Caco-2 (cell line): ENCODE results near the gene GPR37.

DNA sequence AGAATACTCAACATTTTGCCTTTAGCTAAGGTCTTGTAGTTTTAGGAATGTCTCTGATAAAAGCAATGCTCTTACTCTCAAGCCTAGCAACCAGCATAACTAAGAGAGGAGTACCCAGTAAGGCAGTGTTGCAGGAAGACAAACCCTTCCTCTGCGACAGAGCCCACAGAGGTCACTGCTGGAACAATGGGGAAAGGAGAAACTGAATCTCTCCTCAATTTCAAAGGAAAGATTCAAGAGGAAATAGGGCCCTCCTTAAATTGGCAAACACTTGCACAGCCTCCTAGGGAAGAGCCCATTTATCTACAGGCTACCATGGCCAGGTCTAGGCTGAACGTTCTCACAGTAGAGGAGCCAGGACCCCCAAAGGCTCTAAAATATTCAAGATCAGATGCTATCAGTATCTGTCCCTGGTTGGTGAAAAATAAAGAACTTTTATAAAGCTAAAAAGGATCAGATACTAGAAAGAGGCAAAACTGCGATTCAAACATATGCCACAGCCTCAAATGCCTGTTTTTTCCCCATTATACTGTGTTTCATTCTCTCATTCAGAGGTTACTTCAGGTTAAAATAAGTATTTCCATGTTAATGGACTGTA, 38.0 kb downstream of the CADPS2 start:
- PRO-cap = no peak
- RRBS = no CpG with 5 or more reads among the region's 3 CpGs

GRCh38 chr7:122856285-122857159, 29.7 kb downstream of the CADPS2 start:
- PRO-cap = no peak

- PRO-cap = no peak
- RRBS = no CpG with 5 or more reads among the region's 4 CpGs
Observed at GRCh38 chr7:122884197-122884509, 2.1 kb downstream of the CADPS2 start.

- PRO-cap = unidirectional peak, minus-strand start at chr7:122913738
- RRBS = no CpG with 5 or more reads among the region's 16 CpGs
Observed at GRCh38 chr7:122913617-122914114, 27.4 kb upstream of the CADPS2 start.

- PRO-cap = no peak
- RRBS = no CpG with 5 or more reads among the region's 7 CpGs
Observed at GRCh38 chr7:123537951-123538928, 3.8 kb upstream of the IQUB start.

DNA sequence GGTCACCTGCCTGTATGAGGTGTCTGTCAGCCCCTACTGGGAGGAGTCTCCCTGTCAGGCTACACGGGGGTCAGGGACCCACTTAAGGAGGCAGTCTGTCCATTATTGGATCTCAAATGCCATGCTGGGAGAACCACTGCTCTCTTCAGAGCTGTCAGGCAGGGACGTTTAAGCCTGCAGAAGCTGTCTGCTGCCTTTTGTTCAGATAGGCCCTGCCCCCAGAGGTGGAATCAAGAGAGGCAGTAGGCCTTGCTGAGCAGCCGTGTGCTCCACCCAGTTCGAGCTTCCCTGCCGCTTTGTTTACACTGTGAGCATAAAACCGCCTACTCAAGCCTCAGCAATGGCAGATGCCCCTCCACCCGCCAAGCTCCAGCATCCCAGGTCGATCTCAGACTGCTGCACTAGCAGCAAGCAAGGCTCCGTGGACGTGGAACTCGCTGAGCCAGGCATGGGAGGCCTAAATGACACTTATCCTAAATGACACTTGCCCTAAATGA, 6.9 kb upstream of the ASB15 start:
- PRO-cap = no peak
- RRBS = no CpG with 5 or more reads among the region's 11 CpGs

- PRO-cap = no peak
- RRBS = no CpG with 5 or more reads among the region's 2 CpGs
Observed at GRCh38 chr7:123754456-123754793, 5.6 kb upstream of the WASL start.

DNA sequence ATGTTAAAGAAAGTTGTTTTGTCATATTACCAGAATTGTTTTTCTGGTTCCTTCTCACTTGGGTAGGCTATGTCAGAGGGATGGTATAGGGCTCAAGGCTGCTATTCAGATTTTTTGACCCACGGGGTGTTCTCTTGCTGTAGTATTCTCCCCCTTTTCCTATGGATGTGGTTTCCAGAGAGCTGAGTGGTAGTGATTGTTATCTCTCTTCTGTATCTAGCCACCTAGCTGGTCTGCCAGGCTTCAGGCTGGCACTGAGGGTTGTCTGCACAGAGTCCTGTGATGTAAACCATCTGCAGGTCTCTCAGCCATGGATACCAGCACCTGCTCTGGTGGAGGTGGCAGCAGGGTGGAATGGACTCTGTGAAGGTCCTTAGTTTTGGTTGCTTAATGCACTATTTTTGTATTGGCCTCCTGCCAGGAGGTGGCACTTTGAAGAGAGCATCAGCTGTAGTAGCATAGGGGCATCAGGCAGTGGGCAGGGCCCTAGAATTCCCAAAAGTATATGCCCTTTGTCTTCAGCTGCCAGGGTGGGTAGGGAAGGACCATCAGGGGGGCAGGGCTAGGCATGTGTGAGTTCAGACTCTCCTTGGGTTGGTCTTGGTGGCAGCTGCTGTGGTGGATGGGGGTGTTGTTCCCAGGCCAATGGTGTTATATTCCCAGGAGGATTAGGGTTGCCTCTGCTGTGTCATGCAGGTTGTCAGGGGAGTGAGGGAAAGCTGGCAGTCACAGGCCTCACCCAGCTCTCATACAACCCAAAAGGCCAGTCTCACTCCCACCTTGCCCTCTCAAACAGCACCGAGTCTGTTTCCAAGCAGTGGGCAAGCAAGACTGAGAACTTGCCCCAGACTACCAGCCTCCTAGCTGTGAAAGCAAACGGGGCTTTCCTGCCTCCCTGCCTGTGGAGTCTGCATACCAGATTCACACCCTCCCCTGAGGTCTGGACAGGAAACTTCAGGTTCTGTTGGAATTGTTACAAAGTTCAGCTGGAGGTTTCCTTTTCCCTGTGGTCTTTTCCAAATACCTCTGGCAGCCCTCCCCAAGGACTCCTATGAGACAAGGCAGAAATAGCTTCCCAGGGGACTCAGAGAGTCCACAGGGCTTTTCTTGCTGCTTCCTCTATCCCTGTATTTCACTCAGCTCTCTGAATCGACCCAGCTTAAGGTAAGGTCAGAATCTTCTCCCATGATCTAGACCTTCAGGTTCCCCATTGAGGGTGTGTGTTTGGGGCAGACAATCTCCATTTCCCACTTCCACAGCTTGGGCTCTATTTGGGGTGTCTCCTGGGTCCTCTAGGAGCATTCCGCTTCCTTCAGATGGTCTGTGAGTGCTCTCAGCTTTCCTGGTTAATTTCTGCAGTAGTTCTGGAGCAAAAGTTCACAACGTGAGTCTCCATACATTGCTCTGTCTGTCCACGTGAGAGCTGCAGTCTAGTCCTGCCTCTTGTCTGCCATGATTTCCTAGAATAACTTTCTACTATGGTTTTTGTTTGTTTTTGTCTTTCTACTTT, 1.3 kb downstream of the HYAL4 start:
- PRO-cap = no peak
- RRBS = no CpG with 5 or more reads among the region's 7 CpGs

DNA sequence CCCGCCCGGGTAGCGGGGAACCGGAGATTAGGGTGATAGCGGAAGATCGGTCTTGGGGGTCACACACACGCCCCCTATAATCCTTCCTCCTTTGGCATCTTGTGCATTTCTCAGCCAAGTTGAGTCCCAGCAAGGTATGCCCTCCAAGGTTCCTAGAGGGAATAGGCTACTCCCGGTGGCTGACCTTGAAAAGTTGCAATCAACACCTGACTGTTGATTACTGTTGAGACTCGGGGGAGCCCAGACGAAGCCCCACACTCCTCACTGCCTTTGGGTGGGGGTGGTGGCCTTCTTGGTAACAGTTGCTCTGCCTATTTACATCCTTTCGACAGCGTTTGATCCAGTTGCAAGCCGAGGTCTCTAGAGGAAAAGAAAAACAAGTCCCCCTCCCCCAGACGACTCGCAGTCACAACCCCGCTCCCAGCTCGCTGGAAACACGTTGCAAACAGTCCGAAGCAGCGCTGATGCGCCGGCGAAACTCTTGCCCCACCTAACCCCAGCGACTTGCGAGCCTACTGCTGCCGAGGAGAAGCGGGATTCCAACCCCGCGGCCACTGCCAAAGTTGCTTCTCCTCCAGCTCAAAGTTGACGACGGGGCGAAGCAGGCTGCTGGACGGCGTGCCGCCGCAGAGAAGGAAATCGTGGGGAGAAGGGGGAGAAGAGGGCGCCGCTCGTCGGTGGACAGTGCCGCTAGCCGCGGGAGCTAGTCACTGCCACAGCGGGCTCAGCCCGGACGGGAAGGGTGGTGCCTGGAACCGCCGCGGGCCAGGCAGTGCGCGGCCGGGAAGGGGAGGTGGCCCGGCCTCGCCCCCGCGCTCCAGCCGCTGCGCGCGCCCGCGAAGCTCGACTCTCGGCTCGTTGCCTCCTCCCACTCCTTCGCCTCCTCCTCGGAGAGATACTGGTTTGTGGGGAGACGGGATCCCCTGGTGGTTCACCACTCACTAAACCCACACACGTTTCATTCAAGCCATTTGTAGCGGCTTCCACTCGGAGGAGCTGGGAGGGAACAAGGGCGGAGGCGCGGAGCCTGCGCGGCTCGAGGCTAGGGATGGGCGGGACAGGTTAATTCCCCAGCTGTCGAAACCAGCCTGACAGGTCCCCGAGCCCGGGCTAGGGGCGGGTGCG, at the start of gene GPR37:
Gene GPR37 (minus strand): TSS at position 712 of the 1,125 bp plus-strand sequence.
- PRO-cap = bidirectional peak, plus-strand start outside the sequence, minus-strand start at position 1,064 of the sequence
- RRBS = 5% methylated on average over 10 of the region's 84 CpGs

DNA sequence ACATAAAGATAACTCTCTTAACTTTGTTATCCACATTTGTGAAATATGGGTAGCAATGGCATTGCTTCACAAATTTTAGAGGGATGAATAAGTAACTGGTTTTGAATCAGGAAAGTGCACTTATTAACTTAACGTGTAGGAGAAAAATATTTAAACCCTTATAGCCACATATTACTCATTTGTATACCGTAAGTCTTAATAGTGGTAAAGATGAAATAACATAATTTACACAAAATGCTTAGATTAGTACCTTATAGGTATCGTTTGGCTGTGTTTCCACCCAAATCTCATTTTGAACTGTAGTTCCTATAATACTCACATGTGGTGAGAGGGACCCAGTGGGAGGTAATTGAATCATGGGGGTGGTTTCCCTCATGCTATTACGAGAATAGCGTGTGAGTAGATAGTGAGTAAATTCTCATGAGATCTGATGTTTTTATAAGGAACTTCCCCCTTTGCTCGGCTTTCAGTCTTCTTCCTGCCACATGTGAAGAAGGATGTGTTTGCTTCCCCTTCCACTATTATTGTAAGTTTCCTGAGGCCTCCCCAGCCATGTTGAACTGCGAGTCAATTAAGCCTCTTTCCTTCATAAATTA, 426.2 kb upstream of the POT1 start:
- PRO-cap = no peak
- RRBS = no CpG with 5 or more reads among the region's 7 CpGs

DNA sequence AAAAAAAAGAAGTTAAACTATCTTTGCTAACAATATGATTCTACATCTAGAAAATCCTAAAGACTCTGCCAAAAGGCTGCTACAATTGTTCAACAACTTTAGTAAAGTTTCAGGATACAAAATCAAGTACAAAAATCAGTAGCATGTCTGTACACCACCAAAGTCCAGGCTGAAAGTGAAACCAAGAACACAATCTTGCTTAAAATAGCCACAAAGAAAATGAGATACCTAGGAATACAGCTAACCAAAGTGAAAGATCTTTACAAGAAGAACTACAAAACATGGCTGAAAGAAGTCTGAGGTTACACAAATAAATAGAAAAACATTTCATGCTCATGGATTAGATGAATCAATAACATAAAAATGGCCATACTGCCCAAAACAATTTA, 882.4 kb downstream of the GRM8 start:
- PRO-cap = no peak

GRCh38 chr7:127793660-127793878, 141.6 kb downstream of the SND1 start:
- PRO-cap = no peak
- RRBS = no CpG with 5 or more reads among the region's 3 CpGs

DNA sequence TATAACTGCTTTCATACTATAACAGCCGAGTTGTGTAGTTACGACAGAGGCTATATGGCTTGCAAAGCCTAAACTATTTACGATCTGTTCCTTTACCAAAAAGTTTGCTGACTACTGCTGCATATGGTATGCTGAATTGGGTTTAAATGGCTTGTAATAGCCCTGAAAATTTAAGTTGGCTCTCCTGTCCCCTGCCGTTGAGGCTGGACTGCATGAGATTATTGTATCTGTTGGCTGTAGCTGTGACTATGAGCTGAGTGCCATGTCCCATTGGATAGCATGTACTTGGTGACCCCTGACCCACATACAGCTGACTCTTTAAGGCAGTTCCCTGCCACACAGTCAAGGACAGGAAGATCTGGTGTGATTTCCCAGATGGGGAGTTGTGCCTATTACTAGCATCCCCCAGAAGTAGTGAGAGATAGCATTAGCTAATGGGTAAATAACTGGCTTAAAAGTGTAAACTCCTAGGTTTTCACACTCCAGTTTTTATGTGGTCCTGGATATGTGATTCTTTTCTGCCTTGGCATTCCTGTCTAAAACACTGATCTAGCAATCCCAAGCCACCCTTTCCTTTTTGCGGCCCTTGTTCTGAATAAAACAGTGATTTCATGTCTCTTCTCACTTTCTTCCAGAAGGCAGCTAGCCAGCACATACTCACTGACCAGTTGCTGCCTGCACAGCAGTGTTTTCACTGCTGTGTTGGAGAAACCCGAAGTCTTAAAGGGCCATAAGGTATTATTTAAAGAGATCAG, 36.0 kb downstream of the LRRC4 start:
- PRO-cap = no peak
- RRBS = no CpG with 5 or more reads among the region's 6 CpGs

- PRO-cap = no peak
- RRBS = no CpG with 5 or more reads among the region's 2 CpGs
Observed at GRCh38 chr7:128264527-128264993, 23.5 kb downstream of the LEP start.

GRCh38 chr7:128406765-128407316, 2.9 kb downstream of the IMPDH1 start:
- PRO-cap = no peak
- RRBS = no CpG with 5 or more reads among the region's 3 CpGs

GRCh38 chr7:128454262-128454945, 1.3 kb upstream of the HILPDA start:
- PRO-cap = no peak
- RRBS = 98% methylated on average over 7 of the region's 27 CpGs

GRCh38 chr7:128533352-128534177, 57.0 kb downstream of the METTL2B start:
- PRO-cap = no peak
- RRBS = no CpG with 5 or more reads among the region's 3 CpGs

GRCh38 chr7:128629743-128630475, 42.2 kb upstream of the GARIN1A start:
- PRO-cap = no peak
- RRBS = no CpG with 5 or more reads among the region's 10 CpGs

DNA sequence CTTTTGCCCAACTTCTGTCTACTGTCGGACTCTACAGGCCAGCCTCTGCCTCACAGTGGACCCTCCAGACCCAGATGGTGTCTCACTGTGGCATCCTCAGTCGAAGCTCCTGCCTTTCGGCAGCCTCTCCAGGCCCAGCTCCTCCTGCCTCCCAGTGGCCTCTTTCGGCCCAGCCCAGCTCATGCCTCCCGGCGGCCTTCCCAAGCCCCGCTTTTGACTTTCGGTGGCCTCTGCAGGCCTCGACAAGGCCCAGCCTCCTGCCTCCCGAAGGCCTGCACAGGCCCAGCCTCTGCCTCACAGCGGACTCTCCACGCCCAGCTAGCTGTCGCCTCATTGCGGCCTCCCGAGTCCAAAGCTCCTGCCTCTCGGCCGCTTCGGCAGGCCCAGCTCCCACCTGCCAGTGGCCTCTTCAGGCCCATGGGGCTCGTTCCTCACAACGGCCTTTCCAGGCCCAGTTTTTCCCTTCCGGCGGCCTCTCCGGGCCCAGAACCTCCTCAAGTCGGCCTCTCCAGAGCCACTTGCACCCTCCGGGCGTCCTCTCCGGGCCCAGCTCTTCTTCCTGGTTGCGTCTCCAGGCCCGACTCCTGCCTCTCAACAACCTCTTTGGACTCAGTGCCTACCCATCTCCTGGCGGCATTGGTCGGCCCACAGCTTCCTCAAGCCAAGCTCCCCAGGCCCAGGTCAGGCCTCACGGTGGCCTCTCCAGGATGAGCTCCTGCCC, 19.5 kb upstream of the GARIN1A start:
- PRO-cap = no peak
- RRBS = no CpG with 5 or more reads among the region's 32 CpGs

- PRO-cap = no peak
- RRBS = no CpG with 5 or more reads among the region's 9 CpGs
Observed at GRCh38 chr7:128867738-128868184, 1.6 kb downstream of the ATP6V1FNB start.